ENCODE results near the genes ADCY6, PRKAG1, KMT2D and LMBR1L.

DNA sequence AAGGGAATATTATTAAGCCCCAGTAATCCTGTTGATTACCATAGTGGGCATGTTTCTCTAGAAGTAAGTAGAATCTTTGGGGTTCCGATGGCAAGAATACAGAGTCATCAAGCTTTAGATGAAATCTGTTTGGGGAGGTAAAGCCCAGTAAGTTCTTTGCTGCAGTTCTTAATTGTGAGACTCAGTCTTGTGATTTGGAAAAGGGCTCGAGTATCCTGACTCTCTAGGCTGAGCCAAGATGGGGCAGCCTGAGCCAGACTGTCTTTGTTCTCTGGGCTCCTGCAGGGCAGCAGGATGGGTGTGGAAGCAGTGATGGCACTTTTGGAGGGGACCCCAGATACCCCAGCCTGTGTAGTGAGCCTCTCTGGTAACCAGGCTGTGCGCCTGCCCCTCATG lies 18.3 kb downstream of the PFKM start:
- PRO-cap, result no peak

DNA sequence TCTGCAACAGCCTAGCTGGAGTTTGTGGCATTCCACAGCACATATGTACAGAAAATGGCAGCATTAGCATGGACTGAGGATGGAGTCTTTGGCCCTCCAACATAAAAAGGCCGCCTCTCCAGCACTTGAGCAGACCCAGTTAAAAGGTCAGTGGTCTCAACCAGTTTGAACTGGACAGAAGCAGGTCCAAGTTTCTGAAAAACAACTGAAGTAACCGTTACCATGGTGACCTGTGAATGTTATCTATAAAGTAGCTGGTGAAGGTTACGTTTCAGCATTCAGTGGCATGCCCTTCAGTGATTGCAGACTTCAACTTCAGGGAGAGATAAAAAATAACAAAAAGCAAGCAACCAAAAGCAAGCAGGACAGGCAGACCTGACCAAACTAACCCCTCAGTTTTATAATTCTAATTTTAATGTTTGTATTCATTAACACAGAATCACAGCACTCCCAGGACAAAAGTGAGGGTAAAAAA lies 34.1 kb upstream of the OR10AD1 start:
- PRO-cap, result no peak

DNA sequence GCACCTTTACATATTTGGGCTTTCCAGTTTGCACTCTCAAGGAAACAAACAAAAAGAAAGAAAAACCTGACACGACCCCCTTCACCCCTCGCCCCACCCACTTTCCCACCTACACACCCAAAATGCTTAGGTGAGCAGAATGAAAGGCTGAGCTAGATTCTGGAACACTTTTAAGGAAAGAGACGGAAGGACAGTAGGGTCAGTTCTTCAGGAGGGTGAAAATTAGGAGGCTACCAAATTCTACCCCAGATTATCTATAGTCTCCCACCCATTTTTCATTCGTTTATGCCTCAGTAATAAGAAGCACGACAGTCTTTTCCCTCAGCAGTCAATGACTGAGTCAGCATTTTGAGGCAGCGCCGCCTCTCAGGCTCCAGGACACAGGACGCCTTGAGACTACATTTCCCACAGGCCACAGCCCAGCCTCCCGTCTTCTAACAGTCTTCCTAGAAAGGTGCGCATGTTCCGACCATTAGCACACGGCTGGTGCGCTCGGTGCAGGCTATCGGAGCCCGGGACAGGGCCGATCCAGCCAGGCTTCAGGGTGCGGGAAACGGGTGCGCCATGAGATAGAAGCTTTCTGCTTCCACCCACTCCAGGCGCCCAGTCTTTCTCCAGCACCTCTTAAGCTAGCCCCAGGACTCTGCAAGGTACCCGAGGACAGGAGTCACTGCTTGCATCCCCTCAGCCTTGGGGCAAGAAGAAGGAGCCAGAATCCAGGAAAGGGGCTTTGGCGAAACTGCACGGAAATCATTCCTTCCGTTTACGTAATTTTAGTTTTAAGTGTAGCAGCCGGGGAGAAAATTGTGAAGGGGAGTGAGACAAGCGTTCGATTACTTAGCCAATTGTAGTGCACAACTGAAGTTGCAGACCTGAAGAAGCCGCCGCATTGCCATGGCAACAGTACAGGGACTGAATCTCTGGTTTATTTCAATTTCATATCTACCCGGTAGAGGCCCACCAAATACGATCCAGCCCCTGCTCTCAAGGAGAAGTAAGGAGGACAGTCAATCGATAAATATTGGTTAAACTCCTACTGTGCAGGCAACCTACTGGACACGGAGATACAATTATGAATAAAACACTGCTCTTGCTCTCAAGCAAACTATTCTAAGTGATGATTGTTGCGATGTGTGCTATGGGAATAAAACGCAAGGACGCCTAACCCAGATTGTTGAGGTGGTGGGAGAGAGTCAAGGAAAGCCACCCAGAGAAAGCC lies 32.1 kb upstream of the H1-7 start:
- PRO-cap, result no peak

DNA sequence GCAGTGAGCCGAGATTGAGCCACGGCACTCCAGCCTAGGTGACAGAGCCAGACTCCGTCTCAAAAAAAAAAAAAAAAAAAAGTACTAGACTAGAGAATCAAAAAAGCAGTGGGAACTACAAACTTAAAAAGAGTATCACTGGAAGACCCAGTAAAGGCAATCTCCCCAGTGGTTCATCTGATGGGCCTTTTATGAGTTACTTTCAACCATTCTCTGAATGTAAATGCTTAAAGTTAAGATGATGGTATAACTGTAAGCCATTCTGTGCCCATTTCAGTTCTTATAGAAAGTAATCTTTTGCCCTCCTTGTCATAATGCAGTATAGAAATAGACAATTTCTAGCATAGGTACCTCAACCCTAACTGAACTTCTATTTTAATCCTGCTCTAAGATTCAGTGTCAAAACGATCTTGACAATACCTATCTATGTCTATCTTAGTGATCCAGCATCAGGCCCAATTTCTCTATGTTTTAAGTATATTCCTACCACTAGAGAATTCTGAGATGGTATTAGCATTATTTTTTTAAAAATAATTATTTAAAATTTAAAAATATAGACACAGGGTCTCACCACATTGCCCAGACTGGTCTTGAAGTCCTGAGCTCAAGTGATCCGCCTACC lies 29.5 kb downstream of the KANSL2 start:
- PRO-cap, result no peak

DNA sequence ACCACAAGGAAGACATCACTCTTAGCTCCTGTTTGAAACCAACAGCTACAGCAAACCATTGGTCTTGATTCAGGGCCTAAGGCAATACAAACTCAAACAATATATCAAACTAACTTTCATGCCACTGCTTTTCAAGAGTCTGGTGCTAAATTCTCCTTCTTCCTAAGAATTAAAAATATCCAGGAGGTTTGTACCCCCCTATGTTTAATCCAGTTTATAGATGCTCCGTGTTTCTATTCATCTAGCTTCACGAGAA lies 25.4 kb downstream of the KANSL2 start:
- PRO-cap, result no peak

GRCh38 chr12:48788448-48789249 lies at the start of gene ADCY6:
Gene ADCY6 (minus strand): TSS chr12:48789089.
- PRO-cap, result unidirectional peak, minus-strand start at chr12:48788903; unidirectional peak, minus-strand start at chr12:48789061

DNA sequence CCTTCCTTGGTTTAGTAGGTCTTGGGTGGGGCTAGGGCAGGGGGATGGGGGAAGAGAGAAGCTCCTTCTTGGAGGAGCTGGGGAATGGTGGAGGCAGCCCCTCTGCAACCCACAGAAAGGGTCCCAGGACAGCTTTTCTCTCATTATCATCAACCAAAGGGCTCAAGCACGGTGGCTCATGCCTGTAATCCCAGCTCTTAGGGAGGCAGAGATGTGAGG lies 4.7 kb upstream of the DDX23 start:
- PRO-cap, result no peak

DNA sequence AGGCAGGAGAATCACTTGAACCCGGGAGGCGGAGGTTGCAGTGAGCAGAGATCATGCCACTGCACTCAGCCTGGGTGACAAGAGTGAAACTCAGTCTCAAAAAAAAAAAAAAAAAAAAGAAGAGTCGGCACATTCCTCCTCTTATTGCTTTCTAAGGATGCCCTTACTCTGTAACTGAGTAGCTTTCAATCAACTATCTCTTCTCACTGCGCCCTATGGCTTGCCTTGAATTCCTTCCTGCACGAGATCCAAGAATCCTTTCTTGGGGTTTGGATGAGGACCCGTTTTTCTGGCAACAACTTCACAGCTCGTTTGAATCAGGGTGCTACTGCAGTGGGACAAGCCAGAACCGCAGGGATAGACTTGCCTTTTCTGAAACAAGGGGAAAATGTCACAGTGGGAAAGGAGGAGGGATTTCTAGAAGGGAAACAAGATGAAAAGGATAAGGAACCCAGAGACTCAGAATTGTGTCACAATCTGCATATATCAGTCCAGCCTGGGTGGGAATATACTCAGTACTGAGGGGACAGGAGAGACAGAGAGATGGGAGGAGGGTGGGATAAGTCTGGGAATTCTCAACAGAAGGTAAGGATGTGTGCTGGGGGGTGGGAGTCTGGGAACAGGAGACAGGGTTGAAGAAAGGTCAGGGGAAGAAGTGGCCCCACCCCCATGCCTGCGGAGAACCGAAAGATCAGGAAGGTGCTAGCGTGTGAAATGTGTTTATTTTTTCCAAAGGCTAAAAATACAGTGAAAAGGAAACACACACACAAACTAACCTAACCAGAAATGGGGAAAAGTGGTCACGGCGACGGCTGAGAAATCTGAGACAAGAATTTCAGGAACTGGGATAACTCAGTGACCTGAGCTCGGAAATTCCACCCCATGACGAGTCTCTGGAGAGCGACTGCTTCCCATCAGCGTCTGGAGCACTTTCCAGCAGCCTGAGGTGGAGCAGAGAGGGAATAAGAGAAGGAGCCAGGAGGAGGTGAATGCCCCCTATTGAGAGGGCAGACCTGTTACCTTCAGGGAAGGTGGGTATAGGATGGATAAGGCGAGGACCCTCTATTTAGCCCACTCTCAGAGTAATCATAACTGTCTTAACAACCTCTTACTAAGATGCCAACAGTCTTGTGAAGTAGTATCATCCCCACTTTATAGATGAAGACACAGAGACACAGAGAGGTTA lies 16.4 kb upstream of the RND1 start:
- PRO-cap, result bidirectional peak, plus-strand start at position 965 of the sequence, minus-strand start at position 823 of the sequence

- PRO-cap, result no peak
Observed at GRCh38 chr12:48932766-48933533, 7.7 kb upstream of the FKBP11 start.

- PRO-cap, result no peak
Observed at GRCh38 chr12:48978376-48978587, 160 bp downstream of the WNT1 start.

- PRO-cap, result bidirectional peak, plus-strand start at chr12:49018851, minus-strand start at chr12:49018741
Observed at GRCh38 chr12:49018340-49019098, at the start of gene PRKAG1. Gene PRKAG1 (minus strand): TSS chr12:49018776.

- PRO-cap, result no peak
Observed at GRCh38 chr12:49056729-49057456, 3.7 kb downstream of the KMT2D start.

DNA sequence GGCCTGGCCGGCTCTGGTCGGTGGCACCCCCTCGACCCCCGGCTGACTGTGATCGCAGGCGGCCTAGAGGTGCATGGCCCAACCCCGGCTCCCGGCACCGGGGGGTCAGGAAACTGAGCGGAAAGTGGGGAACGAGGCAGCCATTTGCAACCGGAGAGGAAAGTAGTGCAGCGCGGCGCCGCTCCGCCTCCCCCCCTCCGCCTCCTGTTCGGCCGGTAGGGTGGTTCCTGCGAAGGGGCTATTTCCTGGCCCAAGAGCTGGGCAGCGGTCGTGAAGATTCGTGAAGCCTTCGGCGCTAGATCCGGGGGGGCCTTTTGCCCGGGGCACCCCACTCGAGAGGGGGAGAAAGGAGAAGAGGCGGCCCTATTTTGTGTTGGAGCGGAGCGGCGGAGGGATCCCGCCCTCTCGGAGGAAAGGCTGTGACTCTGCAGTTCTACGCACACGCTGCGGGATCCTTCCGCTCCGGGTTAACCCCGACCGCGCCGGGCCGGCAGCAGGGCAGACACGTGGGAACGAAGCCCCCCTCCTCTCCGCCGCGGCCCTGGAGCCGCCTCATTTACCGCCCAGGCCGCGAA lies at the start of gene KMT2D:
KMT2D (minus strand) TSS at position 388 of the 575 bp plus-strand sequence.
- PRO-cap, result unidirectional peak, minus-strand start at position 206 of the sequence; unidirectional peak, minus-strand start at position 334 of the sequence

DNA sequence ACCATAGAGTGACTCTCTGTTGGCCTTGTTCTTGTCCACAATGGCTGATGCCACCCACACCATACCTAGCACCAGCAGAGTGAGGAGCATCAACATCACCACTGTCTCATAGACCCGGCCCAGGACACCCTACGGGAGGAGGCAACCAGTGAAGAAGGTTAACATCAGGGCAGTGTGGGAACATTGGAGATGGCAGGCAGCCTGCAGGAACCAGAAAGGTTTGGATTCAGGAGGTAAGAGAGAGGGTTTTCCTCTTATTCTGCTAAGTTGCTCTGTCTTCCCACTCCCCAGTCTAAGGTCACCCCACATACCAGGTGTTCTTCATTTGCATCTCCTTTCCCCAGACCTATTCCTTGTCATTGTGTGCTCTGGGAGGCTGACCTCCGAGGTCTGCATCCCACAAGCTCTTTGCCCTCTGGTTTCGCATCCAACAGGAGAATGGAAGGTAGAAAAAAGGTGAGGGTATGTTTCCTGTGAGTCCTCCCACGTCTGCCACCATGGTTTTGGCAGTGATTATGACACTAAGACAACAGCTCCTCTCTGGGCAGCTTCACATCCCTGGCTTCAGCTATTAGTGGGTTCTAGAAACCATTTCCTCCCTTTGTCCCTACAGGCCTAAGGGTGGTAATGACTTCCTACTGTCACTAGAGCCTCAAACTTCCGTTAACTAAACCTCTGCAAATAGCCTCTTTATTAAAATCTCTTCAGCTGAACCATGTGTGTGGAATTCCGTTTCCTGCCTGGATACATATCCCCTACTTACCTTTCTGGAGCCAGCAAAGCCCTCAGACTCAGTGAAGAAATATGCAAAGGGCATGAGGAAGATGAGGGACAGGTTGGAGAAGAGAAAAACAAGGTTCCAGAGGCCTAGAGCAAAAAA lies 6.7 kb downstream of the LMBR1L start:
- PRO-cap, result no peak

GRCh38 chr12:49108806-49109694 lies 1.6 kb downstream of the LMBR1L start:
- PRO-cap, result unidirectional peak, plus-strand start at chr12:49109087; unidirectional peak, plus-strand start at chr12:49109124

DNA sequence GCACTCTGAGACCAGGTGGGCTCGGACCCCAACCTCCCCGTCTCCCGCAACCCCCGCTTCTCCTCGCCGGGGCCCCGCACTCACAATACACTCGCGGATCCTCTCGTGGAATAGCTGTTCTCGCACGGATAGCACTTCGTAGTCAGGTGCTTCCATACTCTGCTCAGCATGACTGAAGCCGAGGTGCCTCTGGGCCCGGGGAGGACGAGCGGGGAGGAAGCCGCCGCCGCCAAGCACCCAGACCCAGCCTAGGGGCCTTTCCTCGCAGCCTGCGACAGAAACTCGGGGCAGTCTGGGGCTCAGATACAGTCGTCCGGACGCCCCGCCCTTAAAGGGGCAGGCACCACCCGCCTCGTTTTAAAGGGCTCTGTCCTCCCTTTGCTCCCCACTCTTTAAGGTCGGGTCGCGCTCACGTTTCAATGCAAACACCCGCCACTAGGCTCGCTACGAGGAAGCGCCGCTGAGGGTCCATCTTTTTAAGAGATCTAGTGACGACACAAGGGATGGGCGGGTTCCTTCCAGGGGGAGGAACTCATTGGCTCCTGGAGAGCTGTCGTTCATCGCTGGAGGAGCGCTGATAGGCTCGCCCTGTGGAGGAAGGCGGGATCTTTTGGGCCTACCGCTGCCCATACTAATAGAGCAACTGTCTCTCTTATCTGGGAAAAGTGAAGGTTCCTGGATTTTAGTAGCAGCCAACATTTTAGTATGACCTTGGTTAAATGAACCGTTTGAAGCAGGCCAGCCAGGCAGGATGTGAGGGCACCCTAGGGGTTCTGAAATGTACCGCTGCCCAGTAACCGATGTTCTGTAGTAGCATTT lies at the start of gene LMBR1L:
LMBR1L (minus strand) TSS at position 448 of the 819 bp plus-strand sequence.
- PRO-cap, result bidirectional peak, plus-strand start at position 388 of the sequence, minus-strand start at position 276 of the sequence

DNA sequence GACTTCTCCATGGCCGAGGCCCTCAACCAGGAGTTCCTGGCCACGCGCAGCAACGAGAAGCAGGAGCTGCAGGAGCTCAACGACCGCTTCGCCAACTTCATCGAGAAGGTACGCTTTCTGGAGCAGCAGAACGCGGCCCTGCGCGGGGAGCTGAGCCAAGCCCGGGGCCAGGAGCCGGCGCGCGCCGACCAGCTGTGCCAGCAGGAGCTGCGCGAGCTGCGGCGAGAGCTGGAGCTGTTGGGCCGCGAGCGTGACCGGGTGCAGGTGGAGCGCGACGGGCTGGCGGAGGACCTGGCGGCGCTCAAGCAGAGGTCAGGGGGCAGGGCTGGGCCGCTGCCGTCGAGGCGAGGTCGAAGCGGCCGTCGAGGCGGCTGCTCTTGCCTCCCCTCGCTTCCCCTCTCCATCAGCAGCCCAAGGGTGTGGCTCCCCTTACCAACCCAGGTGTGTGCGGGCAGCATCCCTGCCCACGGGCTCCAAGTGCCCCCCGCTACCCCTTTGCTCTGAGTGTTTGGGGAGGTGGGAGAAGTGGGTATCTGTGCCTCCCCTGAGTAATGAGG lies 566 bp downstream of the PRPH start:
- PRO-cap, result no peak

- PRO-cap, result no peak
Observed at GRCh38 chr12:49339445-49339920, 2.5 kb upstream of the C1QL4 start.

GRCh38 chr12:49344641-49345903 lies 1.6 kb upstream of the DNAJC22 start:
- PRO-cap, result no peak

- PRO-cap, result no peak
Observed at GRCh38 chr12:49555897-49556301, 12.0 kb downstream of the MCRS1 start.

All from trachea (tissue), 1 donor.